ENCODE results near the genes RAB11FIP3, PIGQ, GNG13 and CACNA1H.

DNA sequence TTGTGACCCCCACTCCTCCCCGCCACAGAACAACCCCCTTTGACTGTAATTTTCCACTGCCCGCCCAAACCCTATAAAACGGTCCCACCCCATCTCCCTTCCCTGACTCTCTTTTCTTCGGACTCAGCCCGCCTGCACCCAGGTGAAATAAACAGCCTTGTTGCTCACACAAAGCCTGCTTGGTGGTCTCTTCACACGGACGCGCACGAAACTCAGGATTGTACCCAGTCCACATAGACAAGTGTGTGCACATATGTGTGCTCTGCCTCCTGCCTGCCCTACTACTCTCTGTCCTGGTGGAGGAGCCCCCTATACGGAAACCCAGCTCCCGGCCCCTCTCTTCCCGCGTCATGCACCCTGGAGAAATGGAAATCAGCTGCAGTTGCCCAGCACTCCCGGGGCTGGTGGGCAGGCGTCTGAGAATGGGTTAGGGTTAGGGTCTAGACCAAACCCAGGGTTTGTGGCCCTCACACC lies 2.4 kb upstream of the RHBDF1 start:
- PRO-cap, 7 experiments = no peak in any of the 7 experiments
- RAMPAGE, long total RNA, 2 experiments = no peak in any of the 2 experiments

DNA sequence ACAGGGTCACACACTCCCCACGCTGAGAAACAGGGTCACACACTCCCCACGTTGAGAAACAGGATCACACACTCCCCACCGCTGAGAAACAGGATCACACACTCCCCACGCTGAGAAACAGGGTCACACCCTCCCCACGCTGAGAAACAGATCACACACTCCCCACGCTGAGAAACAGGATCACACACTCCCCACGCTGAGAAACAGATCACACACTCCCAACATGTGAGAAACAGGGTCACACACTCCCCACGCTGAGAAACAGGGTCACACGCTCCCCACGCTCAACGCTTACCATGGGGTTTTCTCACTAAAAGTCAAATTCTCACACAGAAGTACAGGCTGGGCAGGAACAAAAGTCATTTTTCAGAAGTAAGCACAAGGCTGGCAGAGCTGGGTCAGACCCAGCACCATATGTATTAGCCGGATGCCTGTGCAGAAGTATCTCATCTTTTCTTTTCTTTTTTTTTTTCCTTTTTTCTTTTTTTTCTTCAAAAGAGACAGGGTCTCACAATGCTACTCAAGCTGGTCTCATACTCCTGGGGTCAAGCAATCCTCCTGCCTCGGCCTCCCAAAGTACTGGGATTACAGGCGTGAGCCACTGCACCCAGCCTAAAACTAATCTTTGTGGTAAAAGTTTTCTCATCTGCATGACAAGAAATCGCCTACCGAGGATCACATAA lies 14.4 kb downstream of the NPRL3 start:
- PRO-cap, 7 experiments = no peak in any of the 7 experiments
- RAMPAGE, long total RNA, 2 experiments = no peak in any of the 2 experiments

GRCh38 chr16:253742-254194 lies 19.1 kb downstream of the FAM234A start:
- PRO-cap, 7 experiments = no peak in any of the 7 experiments
- RAMPAGE, long total RNA, 2 experiments = no peak in any of the 2 experiments

GRCh38 chr16:371001-371566 lies 746 bp upstream of the MRPL28 start:
- PRO-cap, 7 experiments = no peak in any of the 7 experiments
- RAMPAGE, long total RNA, 2 experiments = no peak in any of the 2 experiments

DNA sequence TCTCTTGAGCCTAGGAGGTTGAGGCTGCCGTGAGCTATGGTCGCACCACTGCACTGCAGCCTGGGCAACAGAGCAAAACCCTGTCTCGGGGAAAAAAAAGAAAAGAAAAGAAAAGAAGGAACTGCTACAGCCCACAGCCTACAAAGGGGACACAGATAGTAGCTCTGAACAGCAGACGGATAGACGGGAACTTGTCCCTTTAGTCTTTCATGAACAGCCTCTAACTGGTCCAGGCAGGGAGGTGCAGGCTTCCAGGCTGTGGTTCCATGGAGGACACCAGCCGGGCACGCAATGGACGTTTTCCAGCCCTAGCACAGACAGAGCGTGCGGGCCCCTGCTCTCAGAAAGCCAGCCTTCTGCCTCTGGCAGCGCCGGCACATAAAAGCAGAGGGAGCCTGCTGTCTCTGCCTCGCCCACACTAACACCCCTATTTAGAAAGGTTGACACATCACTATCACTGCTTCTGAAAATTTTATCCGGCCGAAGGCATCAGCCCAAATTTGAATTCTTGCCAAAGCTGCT lies 1.6 kb upstream of the RAB11FIP3 start:
- PRO-cap, 7 experiments = peak in 2 of 7 experiments; most common minus-strand start position 380 of the sequence (in 2)
- RAMPAGE, long total RNA, 2 experiments = no peak in any of the 2 experiments

- PRO-cap, 7 experiments = peak in 7 of 7 experiments; most common plus-strand start chr16:425623 (in 6); most common minus-strand start chr16:425535 (in 7)
- RAMPAGE, long total RNA, 2 experiments = no peak in any of the 2 experiments
These were observed at the start of gene RAB11FIP3 for GRCh38 chr16:425241-426101. Gene RAB11FIP3 (plus strand): TSS chr16:425649.

- PRO-cap, 7 experiments = no peak in any of the 7 experiments
- RAMPAGE, long total RNA, 2 experiments = no peak in any of the 2 experiments
These were observed 50.1 kb upstream of the CAPN15 start for GRCh38 chr16:477325-477848.

GRCh38 chr16:537742-538818 lies 10.6 kb downstream of the CAPN15 start:
- PRO-cap, 7 experiments = no peak in any of the 7 experiments
- RAMPAGE, long total RNA, 2 experiments = no peak in any of the 2 experiments

DNA sequence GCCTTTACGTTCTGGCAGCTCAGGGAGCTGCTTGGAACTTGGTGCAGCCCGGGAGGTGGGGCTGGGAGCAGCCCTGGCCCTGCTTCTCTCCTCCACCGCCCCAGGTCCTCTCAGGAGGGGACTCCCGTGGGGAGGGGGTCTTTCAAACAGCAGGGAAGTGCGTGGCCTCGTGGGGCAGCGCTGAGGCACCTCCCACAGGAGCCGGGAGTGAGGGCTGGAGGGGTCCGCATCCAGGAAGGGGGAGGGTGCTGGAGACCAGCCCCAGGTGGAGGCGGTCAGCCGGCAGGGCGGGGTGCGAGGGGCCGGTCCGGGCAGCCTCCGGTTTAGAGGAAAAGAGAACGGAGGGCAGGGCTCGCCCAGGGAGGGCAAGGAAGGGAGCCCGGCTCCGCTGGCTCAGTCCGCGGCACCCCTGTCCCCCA lies 684 bp upstream of the PRR35 start:
- PRO-cap, 7 experiments = no peak in any of the 7 experiments
- RAMPAGE, long total RNA, 2 experiments = no peak in any of the 2 experiments

GRCh38 chr16:569325-570496 lies at the start of gene PIGQ:
Gene PIGQ (plus strand): TSS chr16:569968.
- PRO-cap, 7 experiments = peak in 7 of 7 experiments; most common plus-strand start chr16:569981 (in 7); most common minus-strand start chr16:569864 (in 4)
- RAMPAGE, long total RNA, 2 experiments = no peak in any of the 2 experiments

DNA sequence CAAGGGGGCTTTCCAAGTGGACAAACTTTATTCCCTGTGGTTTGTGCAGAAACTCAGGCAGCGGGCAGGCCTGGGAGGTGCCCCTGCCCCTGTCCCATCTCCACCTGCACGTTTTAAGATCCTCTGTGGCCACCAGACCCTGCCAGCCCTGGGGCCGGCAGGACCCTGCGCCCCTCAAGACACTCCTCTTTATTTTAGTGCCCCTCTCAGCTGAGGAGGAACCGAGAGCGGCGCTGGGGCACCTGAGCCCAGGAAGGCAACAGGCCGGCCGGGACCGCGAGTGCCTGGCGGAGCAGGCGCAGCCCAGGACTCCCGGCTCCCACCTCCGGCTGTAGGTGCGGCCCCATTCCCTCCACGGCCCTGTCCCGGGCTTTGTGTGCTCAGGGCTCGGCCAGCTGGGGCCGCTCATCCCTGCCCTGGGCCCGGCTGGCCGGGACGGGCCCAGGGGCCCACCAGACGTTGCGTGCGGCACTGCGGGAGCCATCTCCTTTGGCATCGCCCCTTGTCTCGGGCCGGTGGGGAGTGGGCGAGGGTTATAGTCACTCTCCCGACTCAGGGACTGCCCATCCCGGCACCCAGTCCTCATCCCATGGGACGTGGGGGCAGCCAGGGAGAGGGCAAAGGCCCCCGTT lies 2.8 kb upstream of the WDR90 start:
- PRO-cap, 7 experiments = no peak in any of the 7 experiments
- RAMPAGE, long total RNA, 2 experiments = no peak in any of the 2 experiments

DNA sequence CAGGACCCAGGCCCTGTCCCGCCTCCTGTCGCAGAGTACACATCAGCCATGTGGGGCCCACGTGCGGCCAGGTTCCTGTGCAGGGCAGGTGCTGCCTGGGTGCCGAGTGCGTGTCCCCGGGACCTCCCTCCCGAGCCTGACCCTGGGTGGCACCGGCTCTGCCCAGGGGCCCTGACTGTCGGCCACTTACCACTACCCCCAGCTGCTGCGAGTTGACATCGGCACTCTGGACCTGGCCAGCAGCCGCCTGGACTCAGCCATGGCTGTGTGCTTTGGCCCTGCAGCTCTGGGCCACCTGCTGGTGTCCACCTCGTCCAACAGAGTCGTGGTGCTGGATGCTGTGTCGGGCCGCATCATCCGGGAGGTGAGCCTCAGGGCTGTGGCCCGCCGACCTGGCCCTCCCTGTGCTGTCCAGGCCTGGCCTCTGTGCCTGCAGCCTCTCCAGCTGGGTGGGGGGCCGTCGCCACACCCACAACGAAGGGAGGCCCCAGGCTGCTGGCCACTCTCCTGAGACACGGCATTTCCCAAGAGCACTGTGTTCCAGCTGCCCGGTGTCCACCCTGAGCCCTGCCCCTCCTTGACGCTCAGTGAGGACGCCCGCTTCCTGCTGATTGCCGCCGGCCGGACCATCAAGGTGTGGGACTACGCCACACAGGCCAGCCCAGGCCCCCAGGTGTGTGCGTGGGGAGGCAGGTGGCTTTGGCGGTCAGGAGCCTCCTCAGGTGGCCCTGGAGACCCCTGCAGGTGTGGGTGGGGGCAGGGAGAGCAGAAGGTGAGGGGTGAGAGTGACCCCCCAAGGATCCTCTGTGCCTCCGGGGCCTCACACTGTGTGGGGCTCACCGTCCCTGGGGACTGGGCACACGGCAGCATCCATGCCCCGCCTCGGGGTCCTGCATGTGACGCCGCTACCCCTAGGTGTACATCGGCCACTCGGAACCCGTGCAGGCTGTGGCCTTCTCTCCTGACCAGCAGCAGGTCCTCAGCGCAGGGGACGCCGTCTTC lies 9.1 kb downstream of the WDR90 start:
- PRO-cap, 7 experiments = no peak in any of the 7 experiments
- RAMPAGE, long total RNA, 2 experiments = no peak in any of the 2 experiments

- PRO-cap, 7 experiments = no peak in any of the 7 experiments
- RAMPAGE, long total RNA, 2 experiments = no peak in any of the 2 experiments
These were observed 2.2 kb upstream of the RHOT2 start for GRCh38 chr16:665401-666451.

GRCh38 chr16:800443-800957 lies at the start of gene GNG13:
Gene GNG13 (minus strand): TSS chr16:800734.
- PRO-cap, 7 experiments = no peak in any of the 7 experiments
- RAMPAGE, long total RNA, 2 experiments = no peak in any of the 2 experiments

GRCh38 chr16:842148-842622 lies 41.7 kb upstream of the GNG13 start:
- PRO-cap, 7 experiments = no peak in any of the 7 experiments
- RAMPAGE, long total RNA, 2 experiments = no peak in any of the 2 experiments

DNA sequence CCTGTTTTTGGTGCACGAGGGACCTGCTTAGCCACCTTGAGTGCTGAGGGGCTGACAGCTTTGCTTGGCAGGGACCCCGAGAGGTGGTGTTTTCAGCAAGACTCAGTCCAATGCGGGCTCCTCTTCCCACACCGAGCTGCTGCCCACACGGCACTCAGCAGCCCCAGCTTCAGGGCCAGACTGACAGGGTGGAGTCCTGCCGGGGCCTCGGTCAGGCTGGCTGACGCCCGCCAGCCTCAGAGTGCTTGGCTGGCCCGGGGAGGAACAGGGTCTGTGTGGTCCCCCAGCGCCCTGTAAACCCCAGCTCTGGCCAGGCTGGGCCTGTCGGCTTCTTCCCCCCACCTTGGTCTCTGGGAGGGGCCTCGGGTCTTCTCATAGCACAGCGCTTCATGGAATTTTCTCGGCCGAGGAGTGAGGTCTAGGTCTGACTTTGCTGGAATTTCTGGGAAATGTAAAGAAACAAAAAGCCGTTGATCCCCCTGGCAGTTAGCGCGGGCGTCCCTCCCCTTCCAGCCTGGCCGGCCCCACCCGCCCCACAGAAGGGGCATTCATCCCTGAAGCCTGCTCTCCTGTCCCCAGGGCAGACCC lies 2.6 kb downstream of the SOX8 start:
- PRO-cap, 7 experiments = no peak in any of the 7 experiments
- RAMPAGE, long total RNA, 2 experiments = no peak in any of the 2 experiments

DNA sequence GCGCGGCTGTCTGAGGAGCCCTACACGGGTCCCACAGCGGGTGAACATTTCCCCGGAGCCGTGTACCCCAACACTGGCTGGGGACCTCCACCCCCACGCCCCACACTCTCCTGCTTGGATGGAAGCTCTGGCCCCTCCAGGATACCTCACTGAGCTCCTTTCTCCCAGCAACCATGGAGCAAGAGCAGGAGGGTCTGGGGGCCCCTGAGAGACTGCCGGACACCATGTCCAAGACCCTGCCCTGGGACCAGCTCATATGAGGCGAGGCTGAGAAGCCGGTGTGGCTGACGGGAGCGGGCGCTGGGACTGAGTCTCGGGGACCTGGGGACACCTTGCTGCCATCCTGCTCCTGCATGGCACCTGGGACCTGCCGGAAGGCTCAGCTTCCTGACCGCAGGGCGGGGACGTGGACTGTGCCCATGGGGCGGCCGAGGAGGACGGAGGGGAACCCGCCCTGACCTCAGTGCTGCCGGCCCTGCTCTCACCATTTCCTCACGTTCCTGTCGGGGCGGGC lies 44.2 kb upstream of the SSTR5 start:
- PRO-cap, 7 experiments = peak in 1 of 7 experiments; most common plus-strand start position 291 of the sequence (in 1)
- RAMPAGE, long total RNA, 2 experiments = no peak in any of the 2 experiments

- PRO-cap, 7 experiments = peak in 7 of 7 experiments; most common plus-strand start chr16:1152340 (in 7); most common minus-strand start chr16:1152455 (in 6)
- RAMPAGE, long total RNA, 2 experiments = no peak in any of the 2 experiments
These were observed at the start of gene CACNA1H for GRCh38 chr16:1152013-1153215. Gene CACNA1H (plus strand): TSS chr16:1153106.

GRCh38 chr16:1154364-1155296 lies 1.7 kb downstream of the CACNA1H start:
- PRO-cap, 7 experiments = peak in 7 of 7 experiments; most common plus-strand start chr16:1154712 (in 6); most common minus-strand start chr16:1154607 (in 5)
- RAMPAGE, long total RNA, 2 experiments = no peak in any of the 2 experiments

- PRO-cap, 7 experiments = peak in 5 of 7 experiments; most common plus-strand start chr16:1156839 (in 4); most common minus-strand start chr16:1156406 (in 3)
- RAMPAGE, long total RNA, 2 experiments = no peak in any of the 2 experiments
These were observed 3.6 kb downstream of the CACNA1H start for GRCh38 chr16:1156247-1157189.